Left lobe of liver (tissue), 1 donor: ENCODE data around the genes MUS81, C11orf68, DRAP1, TSGA10IP and CST6.

DNA sequence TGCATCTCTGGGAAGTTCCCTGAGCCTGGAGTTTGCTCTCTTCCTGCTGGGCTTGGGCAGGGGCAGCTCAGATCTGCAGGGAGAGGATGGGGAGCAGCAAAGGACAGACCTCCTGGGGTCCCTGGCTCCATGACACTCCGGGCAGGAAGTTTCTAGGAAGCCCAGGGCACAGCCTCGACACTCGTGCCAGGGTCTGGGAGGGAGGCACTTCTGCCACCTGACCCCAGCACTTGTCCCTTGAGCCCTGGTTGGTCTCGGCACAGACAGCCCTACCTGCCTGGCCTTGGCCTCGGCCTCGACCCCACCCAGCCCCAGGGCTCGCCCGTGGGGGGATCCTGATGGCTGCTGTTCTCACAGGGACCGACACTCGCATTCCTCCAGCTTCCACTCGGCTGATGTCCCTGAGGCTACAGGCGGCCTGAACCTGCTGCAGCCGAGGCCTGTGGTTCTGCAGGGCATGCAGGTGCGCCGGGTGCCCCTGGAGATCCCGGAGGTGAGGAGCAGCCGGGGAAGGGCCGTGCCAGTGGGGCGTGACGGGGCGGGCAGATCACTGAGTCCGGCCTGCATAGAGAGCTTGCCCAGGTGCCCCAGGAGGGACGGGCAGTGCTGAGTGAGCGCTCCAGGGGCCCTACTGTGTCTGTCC, 5.0 kb downstream of the PCNX3 start:
- PRO-cap = no peak

- PRO-cap = no peak
Observed at GRCh38 chr11:65626056-65626333, 10.4 kb downstream of the PCNX3 start.

DNA sequence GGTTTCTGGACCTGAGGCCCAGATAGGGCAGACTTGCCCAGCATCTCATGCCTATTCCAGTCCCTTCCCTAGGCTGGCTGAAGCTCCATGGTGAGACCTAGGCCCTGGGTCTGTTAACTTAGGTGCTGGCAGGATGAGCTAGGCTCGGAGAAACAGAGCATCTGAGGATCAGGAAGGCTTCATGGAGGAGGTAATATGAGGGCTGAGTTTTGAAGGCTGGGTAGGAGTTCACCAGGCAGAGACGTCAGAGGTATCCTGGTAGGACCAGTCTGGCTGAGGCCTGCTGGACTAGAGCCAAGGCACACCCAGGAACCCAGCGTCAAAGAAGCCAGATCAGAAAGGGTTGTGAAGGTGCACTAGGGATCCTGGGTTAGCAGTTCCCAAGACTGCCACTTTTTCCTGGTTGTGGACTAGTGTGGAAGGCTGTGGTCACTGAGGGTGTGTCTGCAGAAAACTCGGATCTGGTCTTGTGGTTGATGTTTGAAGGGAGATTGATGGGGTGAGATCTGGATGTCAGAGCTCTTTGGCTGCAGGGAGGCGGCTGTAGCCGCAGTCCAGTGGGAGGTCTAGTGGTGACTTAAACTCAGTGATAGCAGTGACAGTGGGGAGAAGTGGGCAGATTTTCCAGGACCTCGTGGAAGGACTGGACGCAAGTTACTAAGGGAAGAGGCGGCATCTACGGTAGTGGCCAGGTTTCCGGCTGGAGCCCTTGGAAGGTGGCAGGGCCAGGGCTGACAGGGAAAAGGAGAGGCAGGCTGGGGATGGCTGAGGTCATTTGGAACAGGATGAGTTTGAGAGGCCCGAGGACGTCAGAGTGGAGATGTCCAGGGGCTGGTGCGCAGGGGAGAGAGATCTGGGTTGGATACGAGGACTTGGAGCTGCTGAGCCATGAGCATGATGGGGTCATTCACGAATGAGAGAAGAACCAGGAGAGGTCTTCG, 11.0 kb downstream of the RELA start:
- PRO-cap = unidirectional peak, plus-strand start at position 336 of the sequence

GRCh38 chr11:65711799-65711972, 366 bp upstream of the KAT5 start:
- PRO-cap = bidirectional peak, plus-strand start at chr11:65712034, minus-strand start at chr11:65711917

GRCh38 chr11:65718421-65719346, 1.9 kb downstream of the RNASEH2C start:
- PRO-cap = no peak

DNA sequence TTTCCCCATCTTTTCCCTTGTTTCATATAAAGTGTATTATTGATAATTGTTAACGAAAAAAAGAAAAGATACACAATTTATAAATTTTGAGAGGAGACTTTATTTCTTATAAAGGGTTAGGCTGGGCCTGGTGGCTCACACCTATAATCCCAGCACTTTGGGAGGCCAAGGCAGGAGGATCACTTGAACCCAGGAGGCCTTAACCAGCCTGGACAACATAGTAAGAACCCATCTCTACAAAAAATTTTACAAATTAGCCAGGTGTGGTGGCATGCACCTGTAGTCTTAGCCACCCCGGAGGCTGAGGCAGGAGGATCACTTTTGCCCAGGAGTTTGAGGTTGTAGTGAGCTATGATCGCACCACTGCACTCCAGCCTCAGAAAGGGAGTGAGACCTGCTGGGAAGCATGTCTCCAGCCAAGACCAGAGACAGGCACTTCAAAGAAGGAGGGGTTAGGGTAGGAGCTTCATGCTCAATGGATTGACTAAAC, 8.1 kb downstream of the AP5B1 start:
- PRO-cap = no peak

DNA sequence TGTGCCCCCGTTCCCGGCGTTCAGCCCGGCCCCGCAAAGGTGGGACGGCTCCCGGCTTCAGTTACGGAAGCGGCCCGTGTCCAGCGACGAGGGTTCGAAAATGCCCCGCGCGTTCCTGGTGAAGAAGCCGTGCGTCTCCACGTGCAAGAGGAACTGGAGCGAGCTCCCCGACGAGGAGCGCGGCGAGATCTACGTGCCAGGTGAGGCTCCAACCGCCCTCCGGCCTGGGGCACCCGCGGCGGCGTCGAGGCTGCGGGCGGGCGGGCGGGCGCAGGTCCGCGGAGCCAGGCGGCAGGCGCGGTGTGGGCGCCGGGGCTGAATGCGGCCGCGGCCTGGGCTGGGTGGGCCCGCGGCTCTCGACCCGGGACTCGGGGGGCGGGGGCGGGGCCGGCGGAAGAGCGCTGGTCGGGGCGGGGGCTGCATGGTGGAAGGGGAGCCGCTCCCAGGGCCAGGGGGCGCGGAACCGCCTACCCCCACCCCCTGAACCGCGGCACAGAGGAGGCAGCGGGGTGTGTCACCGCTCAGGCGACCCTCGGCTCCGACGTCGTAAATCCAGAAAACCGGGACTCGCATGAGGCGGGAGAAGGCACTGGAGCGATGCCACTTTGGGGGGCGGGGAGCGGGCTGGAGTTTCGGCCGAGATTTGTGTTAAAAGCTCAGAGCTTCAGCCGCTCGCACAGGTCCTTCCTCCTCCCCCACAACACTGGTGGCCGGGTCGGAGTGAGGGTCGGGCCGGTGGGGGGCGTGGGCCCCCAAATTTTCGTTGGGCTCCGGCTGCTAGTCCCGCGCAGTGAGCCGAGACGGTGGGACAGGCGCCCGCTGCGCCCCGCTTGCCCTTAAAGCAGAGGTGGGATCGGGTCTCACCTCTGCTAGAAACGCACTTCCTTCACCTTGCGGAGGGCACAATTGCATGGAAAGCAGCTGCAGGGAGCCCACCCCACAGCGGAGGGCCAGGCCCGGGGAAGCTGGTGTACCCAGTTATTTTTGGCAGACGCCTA, 710 bp downstream of the OVOL1 start:
- PRO-cap = no peak

GRCh38 chr11:65859892-65860929, at the start of gene MUS81:
Gene MUS81 (plus strand): TSS chr11:65860433.
- PRO-cap = bidirectional peak, plus-strand start at chr11:65860548, minus-strand start at chr11:65860365

DNA sequence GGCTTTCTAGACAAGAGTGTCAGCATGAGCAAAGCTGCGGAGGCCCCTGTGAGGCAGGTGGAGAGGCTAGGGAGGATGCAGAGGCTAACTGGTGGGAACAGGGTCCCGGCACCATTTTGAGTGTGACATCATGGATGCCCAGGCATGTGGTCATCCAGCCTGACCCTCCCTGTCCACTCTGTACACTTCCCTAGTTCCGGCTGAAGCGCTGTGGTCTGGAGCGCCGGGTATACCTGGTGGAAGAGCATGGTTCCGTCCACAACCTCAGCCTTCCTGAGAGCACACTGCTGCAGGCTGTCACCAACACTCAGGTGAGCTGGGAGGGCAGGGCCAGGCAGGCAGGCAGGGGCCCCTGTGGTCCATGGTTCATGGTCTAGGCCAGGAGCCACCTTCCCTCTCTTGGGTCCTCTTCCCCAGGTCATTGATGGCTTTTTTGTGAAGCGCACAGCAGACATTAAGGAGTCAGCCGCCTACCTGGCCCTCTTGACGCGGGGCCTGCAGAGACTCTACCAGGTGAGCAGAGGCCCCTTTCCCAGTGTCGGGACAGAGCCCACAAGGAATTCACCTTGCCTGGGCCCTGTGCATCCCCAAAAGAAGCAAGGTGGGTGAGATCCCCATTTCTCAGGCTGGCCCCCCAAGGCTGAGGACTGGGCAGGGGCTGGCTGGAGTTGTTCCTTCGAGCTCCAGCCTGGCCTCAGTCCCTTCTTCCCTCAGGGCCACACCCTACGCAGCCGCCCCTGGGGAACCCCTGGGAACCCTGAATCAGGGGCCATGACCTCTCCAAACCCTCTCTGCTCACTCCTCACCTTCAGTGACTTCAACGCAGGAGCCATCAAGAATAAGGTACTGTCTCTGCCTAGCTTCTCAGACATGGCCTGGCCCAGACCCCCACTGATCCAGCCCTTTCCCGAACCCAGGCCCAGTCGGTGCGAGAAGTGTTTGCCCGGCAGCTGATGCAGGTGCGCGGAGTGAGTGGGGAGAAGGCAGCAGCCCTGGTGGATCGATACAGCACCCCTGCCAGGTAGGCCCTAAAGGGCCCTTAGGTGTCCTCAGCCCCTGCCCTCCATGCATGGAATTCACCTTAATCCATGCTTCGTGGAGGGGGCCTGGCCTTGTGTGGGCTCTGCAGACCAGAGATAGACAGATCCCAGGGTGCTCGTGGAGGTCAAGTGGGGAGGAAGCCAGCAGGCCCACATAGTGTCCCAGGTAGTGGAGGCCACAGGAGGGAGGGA, 4.5 kb downstream of the MUS81 start:
- PRO-cap = no peak

- PRO-cap = no peak
Observed at GRCh38 chr11:65868906-65869176, 3.8 kb downstream of the EFEMP2 start.

DNA sequence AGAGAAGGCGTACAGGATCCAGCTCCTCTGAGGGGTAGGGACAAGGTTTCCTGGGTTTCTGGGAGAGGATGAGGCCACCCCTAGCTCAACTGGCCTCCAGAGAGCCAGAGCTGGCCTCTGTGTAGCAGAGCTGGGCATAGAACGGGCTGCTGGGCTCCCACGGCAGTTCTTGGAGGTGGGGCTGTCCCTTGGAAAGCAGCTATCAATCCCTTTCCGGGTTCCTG, 971 bp downstream of the EFEMP2 start:
- PRO-cap = no peak

DNA sequence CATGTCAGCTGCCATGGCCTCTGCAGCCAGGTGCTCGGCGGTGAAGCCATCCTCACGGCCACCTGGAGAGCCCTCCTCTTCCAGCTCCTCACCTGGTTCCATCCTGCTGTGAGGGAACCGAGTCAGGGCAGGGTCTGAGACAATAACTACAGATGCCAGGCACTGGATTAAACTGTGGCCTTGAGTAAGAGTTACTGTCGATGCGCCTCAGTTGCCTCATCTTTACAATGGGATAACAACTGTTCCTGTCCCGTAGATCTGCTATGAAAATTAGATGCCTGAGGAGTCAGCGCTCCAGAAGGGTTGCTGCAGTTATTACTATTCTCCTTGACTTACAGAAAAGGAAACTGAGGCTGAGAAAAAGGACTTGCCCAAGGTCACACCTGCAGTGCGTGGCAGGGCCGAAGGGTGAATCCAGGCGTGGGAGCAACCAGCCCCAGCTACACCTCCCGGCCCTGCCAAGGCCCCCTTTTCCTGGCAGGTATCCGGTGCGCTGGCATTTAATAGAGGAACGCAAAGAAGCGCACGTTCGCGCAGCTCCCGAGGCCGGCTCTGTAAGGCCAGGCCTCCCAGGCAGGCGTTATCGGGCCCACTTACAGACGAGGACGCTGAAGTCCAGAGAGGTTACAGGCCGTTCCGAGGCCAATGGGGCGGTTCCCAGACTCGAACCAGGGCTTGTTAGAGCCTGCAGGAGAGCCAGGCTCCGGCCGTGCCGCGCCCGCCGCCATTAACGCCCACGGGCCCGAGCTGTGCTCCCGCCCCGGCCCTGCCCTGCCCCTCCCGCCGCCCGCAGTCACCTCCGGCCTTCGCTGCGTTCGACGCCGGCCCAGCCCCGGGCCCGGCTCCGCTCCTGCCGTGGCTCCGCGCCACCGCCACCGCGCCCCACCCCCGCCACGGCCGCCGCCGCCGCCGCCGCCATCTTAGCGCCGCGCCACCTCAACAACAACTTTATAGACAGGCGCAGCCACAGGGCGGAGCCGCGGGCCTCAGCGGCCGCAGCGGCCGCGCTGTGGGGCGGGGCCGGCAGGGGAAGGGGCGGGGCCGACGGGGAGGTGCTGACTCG, at the start of gene C11orf68:
Gene C11orf68 (minus strand): TSS at position 950 of the 1,063 bp plus-strand sequence.
- PRO-cap = bidirectional peak, plus-strand start outside the sequence, minus-strand start at position 898 of the sequence

GRCh38 chr11:65919176-65920340, at the start of gene DRAP1:
Gene DRAP1 (plus strand): TSS chr11:65919426.
- PRO-cap = bidirectional peak, plus-strand start at chr11:65919437, minus-strand start at chr11:65919010

- PRO-cap = no peak
Observed at GRCh38 chr11:65945270-65946025, at the start of gene TSGA10IP. Gene TSGA10IP (plus strand): TSS chr11:65945480.

DNA sequence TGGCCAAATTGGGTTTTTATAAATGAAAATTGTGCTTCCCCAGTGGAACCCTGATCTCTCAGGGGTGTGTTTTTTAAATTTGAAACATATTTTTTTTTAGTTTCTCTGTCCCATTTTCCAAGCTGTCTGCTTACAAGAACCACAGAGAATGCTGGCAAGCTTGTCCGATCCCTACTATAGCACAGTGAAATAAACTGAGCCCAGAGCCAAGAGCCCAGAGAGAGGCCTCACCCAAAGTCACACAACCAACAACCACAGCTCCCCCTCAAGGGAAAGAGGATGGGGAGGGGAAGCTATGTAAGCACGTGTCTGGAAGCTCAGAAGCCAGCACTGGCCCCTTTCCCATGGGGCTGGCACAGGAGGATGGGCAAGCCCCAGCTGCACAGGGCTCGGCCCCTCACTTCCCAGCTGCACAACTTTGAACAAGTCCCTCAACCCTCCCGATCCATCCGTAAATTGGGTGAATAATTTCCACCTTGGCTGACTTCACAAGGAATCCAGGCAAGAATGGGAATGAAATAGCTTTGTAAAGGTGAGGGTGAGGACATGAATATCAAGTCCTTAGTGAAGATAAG, 3.2 kb upstream of the SART1 start:
- PRO-cap = no peak

DNA sequence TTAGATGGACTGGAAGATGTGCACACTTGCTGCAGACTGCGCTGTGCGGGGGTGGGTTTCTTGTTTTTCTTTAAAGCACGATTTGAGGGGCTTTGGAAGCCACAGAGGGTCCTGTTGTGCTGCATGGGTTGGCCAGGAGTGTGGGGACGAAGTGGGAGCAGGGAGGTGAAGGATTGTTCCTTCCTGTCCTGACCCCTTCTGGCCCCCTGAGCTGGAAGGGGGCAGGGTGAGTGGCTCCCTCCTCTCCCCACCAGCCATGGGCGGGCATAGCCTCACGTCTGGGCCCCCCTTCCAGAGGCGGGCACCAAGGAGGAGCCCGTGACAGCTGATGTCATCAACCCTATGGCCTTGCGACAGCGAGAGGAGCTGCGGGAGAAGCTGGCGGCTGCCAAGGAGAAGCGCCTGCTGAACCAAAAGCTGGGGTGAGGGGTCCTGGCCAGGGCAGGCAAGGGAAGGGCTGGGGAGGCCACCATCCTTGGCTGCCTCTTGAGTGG, 3.3 kb downstream of the SART1 start:
- PRO-cap = no peak

- PRO-cap = no peak
Observed at GRCh38 chr11:65982850-65983383, 19.0 kb downstream of the EIF1AD start.

- PRO-cap = no peak
Observed at GRCh38 chr11:65999937-66000719, 1.8 kb downstream of the EIF1AD start.

DNA sequence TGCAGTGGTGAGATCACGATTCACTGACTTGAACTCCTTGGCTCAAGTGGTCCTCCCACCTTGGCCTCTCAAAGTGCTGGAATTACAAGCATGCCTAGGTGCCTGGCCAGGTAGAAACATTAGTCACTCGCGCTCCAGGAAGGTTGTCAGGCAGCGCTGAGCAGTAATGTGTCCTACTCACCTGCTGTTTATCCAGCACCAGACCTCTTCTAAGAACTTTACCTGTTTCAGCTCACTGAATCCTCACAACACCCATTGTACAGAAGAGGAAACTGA, 504 bp upstream of the CST6 start:
- PRO-cap = no peak

DNA sequence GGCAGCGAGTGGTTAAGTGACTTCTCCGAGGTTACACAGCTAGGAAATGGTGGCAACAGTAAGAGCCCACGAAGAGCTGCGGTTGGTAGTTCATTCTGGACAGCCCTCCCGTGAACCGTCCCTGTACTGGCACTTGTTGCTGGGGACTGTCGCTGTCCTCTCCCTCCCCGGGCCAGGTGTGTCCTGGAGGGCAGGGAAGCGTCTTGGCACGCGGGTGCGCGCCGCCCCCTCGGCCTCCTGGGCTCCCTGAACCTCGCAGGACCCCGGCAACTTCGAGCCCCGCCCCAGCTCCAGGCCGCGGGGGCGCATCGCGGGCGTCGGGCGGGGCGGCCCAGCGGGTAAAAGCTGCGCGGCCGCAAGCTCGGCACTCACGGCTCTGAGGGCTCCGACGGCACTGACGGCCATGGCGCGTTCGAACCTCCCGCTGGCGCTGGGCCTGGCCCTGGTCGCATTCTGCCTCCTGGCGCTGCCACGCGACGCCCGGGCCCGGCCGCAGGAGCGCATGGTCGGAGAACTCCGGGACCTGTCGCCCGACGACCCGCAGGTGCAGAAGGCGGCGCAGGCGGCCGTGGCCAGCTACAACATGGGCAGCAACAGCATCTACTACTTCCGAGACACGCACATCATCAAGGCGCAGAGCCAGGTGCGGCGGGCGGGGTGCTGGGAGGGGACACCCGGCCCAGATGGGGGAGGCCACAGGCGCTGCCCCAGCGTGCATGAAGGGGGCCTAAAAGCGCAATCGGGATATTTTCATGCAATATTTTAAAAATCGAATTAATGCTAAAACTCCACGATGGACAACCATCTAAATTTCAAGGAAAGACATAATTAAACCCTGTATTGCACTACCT, at the start of gene CST6:
Gene CST6 (plus strand): TSS at position 367 of the 851 bp plus-strand sequence.
- PRO-cap = no peak